Upper lobe of left lung (tissue), 5 donors: Measurements from ENCODE around the genes GPHA2 and ZFPL1.

DNA sequence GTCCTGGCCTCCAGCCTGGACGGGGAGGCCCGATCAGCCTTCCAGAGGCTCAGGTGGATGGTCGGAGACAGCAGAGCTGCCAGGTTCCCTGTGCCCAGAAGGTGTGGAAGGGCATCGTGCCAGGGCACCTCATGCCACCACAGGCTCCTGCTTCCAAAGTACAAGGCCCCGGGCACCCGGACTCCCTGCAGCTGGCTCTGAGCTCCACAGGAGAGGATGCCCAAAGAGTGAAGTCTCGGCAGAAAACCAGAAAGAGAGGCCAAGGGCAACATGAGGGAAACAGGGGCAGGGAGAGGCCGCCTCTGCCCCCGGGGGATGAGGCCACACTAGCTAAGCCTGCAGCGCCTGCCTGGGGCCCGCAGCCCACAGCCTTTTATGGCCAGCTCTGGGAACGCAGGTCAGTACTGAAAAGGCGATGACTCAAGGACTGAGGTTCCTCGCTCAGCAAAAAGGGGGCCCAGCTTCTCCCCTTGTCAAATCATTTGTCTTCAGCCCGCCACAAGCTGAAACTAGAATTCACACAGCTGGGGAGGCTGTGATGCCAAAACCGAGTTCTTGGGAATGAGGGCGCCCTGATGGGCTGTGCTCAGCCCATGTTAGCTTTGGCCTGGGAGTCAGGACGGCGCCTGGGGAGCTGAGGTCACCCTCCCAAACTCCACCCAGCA is 14.1 kb downstream of the EHD1 start:
- PRO-cap, 2 experiments, result no peak in any of the 2 experiments
- RAMPAGE, long total RNA, 4 experiments, result no peak in any of the 4 experiments

GRCh38 chr11:64893739-64894709 is 15.6 kb upstream of the EHD1 start:
- PRO-cap, 2 experiments, result no peak in any of the 2 experiments
- RAMPAGE, long total RNA, 4 experiments, result no peak in any of the 4 experiments

DNA sequence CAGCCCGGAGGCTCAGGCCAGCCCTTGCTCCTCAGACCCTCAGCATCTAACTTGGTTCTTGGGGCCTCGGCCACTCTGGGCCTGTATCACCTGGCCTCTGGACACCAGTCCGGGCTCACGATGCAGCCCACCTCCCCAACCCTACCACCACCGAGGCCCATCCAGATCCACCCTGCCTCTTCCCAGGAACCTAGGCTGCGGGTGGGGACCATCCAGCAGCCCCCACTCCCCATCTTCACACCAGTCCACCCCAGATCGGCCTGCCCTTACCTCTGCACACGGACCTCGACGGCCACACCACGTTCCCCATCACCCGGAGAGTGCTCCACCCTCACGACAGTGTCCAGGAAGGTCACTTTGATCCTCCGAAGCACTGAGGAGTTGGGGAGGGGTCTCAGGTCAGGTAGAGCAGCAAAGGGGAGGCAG is 3.4 kb downstream of the ATG2A start:
- PRO-cap, 2 experiments, result no peak in any of the 2 experiments
- RAMPAGE, long total RNA, 4 experiments, result no peak in any of the 4 experiments

GRCh38 chr11:64915955-64916841 is 811 bp downstream of the ATG2A start:
- PRO-cap, 2 experiments, result no peak in any of the 2 experiments
- RAMPAGE, long total RNA, 4 experiments, result no peak in any of the 4 experiments

GRCh38 chr11:64935753-64936394 is at the start of gene GPHA2:
Gene GPHA2, minus strand, starts transcription at chr11:64935893.
- PRO-cap, 2 experiments, result no peak in any of the 2 experiments
- RAMPAGE, long total RNA, 4 experiments, result no peak in any of the 4 experiments

DNA sequence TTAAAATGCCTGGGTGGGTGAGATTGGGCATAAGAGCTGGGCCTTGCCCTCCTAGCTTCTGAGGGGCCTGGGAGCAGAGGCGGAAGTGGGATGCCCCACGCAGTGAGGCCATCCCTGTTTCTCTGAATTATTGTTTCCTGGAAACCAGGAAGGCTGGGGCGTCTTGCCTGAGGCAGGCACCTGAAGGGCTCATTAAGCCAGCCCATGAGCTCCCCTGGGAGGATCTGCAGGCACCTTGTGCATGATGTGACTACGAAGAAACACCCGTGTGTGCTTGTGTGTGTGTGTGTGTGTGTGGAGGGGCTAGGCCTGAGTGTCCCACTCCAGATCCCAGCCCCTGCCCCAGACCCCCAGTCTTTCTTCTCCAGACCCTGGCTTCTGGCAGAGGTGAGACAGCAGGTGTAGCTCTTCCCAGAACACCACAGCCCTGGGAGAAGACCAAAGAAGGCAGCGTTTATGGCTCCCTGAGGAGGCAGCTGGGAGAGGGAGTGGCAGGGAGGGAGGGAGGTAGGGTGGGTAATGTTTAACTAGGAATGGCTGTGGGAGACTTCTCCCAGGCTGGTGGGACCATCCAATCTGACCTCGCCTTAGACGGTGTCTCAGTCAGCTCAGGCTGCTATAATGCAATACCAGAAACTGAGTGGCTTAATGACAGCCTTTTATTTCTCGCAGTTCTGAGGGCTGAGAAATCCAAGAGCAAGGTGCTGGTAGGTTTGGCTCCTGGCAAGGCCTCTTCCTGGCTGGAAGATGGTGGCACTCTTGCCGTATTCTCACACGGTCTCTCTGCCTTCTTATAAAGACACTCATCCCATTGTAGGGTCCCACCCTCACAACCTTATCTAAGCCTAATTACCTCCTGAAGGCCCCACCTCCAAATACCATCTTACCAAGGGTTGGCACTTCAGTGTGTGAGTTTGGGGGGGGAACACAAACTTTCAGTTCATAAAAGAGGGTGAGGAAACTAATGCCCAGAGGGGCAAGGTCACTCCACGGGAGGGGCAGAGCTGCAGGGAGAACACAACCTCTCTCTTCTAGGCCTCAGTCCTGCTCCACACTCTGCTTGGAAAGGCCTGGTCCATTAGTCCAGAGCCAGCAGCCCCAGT is 2.3 kb upstream of the BATF2 start:
- PRO-cap, 2 experiments, result no peak in any of the 2 experiments
- RAMPAGE, long total RNA, 4 experiments, result no peak in any of the 4 experiments

- PRO-cap, 2 experiments, result no peak in any of the 2 experiments
- RAMPAGE, long total RNA, 4 experiments, result start-site peak on the minus strand in 1 of 4 experiments, at chr11:65048305-65048479 at its widest, 5 reads per replicate
These were observed 7.2 kb downstream of the SAC3D1 start for GRCh38 chr11:65048230-65048584.

- PRO-cap, 2 experiments, result no peak in any of the 2 experiments
- RAMPAGE, long total RNA, 4 experiments, result no peak in any of the 4 experiments
These were observed 432 bp downstream of the CDCA5 start for GRCh38 chr11:65083500-65083716.

DNA sequence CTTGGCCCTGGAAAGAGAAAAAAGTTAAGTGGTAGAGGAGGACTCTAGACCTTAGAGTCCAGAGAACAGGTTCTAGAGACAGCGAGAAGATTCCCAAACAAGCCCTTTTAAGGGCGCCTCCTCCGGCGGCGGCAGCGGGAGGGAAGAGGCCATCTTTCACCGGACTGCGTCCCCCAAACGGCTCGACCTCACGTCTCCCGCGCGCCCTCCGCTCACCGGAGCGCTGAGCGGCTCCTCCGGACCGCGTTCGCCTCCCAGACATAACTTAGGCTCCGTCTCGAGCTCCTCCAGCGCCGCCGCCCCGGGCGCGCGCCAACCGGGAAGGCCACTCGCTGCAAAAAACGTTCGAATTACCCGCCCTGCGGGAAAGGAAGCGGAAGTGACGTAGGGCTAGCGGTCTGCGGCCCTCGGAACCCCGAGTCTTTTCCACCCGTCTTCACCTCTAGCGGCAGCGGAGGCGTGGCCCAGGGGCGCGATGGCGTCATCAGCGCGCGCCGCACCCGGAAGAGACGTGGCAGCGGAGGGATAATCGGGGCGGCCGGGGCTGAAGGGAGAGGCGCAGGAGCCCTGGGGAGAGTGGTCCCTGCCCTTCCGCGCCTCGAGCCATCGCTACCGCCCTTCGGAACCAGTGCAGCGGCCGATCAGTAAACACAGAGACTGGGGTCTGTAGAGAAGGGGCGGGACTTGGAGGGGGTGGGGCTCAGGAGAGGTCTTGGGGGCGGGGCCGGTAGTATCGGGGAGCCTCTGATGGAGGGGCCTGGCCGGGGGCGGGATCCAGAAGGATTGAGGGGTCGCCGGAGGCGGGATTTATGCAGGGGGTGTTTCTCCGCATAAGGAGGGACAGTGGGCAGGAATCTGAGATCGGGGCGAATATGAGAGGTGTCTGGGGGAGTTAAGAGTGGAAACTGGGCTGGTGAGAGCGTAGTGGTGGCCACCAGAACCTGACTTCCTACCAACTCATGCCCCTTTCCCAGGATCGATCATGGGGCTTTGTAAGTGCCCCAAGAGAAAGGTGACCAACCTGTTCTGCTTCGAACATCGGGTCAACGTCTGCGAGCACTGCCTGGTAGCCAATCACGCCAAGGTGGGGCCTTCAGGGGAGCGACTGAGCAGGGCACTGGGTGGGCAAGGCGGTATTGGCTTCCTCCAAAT is at the start of gene ZFPL1:
ZFPL1 (plus strand) TSS at position 506 of the 1,152 bp plus-strand sequence.
- PRO-cap, 2 experiments, result peak in 2 of 2 experiments; most common plus-strand start position 528 of the sequence (in 2); most common minus-strand start position 381 of the sequence (in 1)
- RAMPAGE, long total RNA, 4 experiments, result start-site peak on the plus strand in 4 of 4 experiments, centred at positions 496 to 535 of the sequence, 83 to 122 reads per replicate; start-site peak on the minus strand in 3 of 4 experiments, centred at positions 321 to 368 of the sequence, 6 to 14 reads per replicate

GRCh38 chr11:65112390-65113078 is 862 bp downstream of the TM7SF2 start:
- PRO-cap, 2 experiments, result peak in 1 of 2 experiments; most common plus-strand start chr11:65112750 (in 1)
- RAMPAGE, long total RNA, 4 experiments, result start-site peak on the plus strand in 2 of 4 experiments, at chr11:65112692-65112754 at its widest, 14 to 40 reads per replicate

DNA sequence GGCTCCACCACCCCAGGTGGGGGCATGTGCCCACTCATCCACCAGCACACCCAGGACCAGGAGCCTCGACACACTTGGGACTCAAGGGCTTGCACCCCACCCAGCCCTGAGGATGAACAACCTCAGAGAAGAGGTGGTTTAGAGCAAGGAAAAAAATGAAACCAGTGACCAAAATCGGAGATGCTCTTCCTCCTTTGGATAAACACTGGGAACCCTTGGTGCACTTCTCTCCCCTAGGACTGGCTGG is 1.5 kb downstream of the ZNHIT2 start:
- PRO-cap, 2 experiments, result no peak in any of the 2 experiments
- RAMPAGE, long total RNA, 4 experiments, result no peak in any of the 4 experiments

GRCh38 chr11:65120534-65121292 is 1.2 kb downstream of the FAU start:
- PRO-cap, 2 experiments, result no peak in any of the 2 experiments
- RAMPAGE, long total RNA, 4 experiments, result no peak in any of the 4 experiments

- PRO-cap, 2 experiments, result no peak in any of the 2 experiments
- RAMPAGE, long total RNA, 4 experiments, result no peak in any of the 4 experiments
These were observed 5.4 kb downstream of the MRPL49 start for GRCh38 chr11:65127186-65128186.

GRCh38 chr11:65165720-65166330 is 4.2 kb upstream of the SPDYC start:
- PRO-cap, 2 experiments, result no peak in any of the 2 experiments
- RAMPAGE, long total RNA, 4 experiments, result no peak in any of the 4 experiments

DNA sequence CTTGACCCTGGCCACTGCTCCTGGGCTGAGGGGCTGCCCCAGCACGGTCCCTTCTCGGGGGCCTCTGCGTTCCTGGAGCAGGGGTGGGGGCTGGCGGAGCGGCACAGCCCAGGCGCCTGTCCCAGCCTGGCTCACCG is 184 bp downstream of the CAPN1 start:
- PRO-cap, 2 experiments, result no peak in any of the 2 experiments
- RAMPAGE, long total RNA, 4 experiments, result no peak in any of the 4 experiments

- PRO-cap, 2 experiments, result no peak in any of the 2 experiments
- RAMPAGE, long total RNA, 4 experiments, result no peak in any of the 4 experiments
These were observed 6.5 kb downstream of the CDC42EP2 start for GRCh38 chr11:65321125-65321569.

DNA sequence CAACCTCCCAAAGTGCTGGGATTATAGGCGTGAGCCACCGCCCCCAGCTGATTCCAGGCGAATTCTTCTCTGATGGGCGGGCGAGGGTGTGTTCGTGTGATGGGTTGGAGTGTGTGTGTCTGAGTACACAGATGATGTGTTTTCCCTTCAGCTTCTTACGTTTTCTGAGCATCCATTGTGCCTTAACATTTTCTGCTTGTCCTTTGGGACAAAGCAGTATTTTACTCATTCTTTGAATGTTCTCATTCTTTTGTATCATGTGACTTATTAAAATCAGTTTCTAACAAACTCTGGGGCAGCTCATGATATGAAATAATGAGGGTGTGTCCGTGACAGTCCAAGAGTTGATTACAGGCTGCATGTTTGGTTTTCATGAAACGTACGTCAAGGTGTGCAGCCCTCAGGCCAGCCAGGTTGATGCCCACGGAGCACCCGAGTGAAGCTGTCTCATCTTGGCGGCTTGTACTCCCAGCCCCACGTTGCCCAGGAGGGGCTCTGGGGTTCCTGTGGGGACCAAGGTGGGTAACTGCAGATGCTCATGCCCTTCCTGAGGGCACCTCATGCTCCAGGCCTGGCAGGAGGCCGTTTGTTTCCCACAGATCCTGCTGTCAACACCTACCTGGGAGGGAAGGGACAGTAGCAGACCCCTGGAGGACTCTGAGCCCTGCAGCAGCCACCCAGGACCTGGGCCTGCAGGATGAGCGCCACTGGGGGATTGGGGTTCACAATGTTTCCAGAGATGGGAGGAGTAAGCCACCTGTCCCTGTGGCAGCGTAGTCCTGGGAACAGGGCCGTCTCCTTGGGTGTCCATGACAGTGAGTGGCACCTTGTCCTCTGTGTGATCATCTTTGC is 27.0 kb downstream of the FRMD8 start:
- PRO-cap, 2 experiments, result no peak in any of the 2 experiments
- RAMPAGE, long total RNA, 4 experiments, result no peak in any of the 4 experiments

- PRO-cap, 2 experiments, result peak in 2 of 2 experiments; most common plus-strand start chr11:65417917 (in 2); most common minus-strand start chr11:65417796 (in 1)
- RAMPAGE, long total RNA, 4 experiments, result start-site peak on the minus strand in 1 of 4 experiments, at chr11:65417746-65417997 at its widest, 7 reads per replicate
These were observed 31.4 kb downstream of the FRMD8 start for GRCh38 chr11:65417685-65418405.

DNA sequence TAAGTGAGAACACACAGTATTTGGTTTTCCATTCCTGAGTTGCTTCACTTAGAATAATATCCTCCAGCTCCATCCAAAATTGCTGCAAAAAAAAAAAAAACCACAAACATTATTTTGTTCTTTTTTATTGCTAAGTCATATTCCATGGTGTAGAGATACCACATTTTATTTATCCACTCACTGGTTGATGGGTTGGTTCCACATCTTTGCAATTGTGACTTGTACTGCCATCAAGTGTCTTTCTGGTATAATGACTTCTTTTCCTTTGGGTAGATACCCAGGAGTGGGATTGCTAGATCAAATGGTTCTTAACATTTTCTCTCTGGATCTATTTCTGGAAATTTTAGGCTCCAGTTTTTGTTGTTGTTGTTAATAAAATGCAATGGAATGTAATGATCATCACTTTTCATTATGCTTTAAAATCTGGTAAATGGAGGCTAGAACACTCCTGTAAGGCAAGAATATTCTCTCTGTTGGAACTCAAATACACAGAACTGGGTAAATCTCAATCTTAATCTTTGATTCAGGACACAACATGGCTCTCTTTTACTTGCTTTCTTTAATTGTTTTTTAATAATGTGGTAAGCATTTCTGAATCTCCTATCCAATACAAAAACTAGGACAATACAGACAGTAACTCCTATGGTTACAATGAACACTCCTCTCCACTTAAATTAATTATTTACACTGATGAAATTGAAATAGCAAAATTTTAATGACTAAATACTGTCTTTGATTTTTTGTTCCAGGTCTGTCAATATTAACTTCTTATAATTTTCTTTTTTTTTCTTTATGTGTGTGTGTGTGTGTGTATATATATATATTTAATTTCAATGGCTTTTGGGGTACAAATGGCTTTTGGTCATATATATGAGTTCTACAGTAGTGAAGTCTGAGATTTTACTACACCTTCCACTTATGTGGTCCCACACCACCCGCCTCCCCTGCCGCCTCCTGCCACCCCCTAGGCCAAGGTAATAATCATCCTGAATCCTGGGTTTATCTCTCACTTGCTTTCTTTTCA is 46.8 kb downstream of the FRMD8 start:
- PRO-cap, 2 experiments, result no peak in any of the 2 experiments
- RAMPAGE, long total RNA, 4 experiments, result no peak in any of the 4 experiments

DNA sequence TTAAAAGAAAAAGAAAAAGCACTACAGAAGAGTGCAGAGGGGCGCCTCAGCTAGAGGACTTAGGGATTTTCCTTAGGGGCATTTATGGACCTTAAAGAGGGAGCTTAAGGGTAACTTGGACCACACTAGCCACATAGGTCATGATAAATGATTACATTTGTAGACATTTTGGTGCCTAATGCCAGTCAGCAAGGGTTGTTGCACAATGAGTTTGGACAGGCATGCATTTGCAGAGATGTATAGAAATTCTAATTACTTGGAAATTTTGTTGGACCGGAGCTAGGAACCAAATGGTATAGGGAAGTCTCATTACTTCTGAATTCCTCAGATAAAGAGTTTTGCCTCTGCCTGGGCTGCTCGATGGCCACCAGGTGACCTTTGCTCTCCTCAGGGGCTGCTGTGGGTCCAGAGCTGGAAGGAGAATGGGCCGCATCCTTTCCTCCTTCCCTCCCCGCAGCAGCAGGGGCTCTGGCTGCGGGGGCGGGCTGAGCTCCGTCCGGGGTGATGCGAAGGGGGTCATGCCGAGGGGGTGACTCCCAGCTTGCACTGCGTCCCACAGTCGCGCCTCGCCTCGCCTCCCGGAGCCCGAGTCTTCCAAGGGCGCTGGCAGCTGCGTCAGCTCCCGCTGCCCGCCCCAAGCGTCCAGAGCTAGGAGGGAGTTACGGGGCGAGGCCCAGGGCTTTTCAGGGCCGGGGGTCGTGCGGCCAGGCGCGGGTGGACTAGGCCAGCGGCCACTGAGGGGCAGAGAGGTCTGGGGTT is 46.3 kb upstream of the SCYL1 start:
- PRO-cap, 2 experiments, result peak in 2 of 2 experiments; most common plus-strand start position 588 of the sequence (in 1); most common minus-strand start position 470 of the sequence (in 2)
- RAMPAGE, long total RNA, 4 experiments, result no peak in any of the 4 experiments